Measurements from ENCODE around the gene TPSAB1.

GRCh38 chr16:678765-679123, 1.5 kb upstream of the STUB1 start:
- RRBS, 2 experiments = no CpG with 5 or more reads among the region's 7 CpGs

GRCh38 chr16:683516-684000, 576 bp downstream of the JMJD8 start:
- RRBS, 2 experiments = 8 to 18% methylated on average over 24 to 26 of the region's 40 CpGs

DNA sequence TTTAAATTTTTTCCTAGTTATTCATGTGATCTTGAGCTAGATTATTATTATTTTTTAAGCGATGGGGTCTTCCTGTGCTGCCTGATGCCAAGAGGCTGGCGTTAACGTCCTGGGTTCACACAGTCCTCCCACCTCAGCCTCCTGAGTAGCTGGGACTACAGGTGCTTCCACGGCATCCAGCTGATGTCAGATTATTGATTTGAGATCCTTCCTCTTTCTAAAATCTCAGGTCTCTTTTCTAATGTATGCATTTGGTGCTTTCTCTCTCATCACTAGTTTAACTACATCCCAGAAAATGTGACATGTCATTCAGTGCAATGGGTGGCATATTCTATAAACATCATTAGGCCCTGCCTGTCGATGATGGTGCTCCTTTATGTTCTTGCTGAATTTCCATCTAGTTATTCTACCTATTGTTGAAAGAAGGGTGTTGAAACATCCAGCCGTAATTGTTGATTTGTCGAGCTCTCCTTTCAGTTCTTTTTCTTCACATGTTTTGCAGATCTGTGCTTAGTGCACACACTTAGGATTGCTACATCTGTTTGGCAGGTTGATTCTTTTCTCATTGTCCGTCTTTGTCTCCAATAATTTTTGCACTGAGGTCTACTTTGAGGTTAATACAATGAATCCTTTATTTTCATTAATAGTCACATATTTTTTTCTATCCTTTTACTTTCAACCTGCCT, 63.2 kb upstream of the GNG13 start:
- RRBS, 2 experiments = no CpG with 5 or more reads among the region's 8 CpGs

DNA sequence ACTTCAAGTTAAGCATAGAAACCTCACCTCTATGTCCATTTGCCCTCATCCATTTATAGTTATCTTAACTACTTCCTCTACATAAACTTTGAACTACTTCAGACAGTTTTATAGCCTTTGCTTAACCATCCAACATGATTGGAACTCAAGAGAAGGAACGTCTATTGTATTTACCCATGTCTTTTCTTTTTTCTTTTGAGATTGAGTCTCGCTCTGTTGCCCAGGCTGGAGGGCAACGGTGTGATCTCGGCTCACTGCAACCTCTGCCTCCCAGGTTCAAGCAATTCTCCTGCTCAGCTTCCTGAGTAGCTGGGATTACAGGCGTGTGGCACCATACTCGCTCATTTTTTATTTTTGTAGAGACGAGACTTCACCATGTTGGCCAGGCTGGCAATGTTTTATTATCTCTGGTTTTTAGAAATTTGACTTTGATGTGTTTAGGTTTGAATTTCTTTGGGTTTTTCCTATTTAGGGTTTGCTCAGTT, 64.7 kb upstream of the GNG13 start:
- RRBS, 2 experiments = no CpG with 5 or more reads among the region's 7 CpGs

DNA sequence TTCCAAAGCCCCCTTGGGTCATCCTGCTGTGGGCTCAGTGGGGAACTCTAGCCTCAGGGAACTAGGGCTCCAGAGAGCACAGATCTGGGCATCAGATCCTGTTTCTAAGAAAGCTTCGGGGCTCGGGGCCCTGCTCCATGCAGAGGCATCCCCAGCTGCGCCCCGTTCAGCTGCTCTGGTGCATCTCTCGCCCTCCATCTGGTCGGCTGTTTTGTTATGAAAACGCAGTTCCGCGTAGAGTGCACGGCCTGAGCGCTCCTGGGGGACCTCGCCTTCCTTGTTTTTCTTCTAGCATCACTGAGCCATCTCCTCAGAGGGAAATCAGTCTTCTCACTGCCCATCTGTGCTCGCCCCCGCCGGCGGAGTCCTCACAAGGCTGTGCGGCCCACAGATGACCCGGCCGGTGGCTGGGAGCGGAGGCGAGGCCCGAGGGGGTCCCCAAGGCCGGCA, 72.4 kb upstream of the GNG13 start:
- RRBS, 2 experiments = 89% methylated on average over 7 of the region's 23 CpGs; no CpG with 5 or more reads in 1 of the 2 experiments

DNA sequence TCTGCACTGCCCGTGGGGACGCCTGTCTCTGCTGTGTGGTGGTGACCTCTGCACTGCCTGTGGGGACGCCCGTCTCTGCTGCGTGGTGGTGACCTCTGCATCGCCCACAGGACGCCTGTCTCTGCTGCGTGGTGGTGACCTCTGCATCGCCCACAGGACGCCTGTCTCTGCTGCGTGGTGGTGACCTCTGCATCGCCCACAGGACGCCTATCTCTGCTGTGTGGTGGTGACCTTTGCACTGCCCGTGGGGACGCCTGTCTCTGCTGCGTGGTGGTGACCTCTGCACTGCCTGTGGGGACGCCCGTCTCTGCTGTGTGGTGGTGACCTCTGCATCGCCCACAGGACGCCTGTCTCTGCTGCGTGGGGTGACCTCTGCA, 67.3 kb downstream of the LMF1 start:
- RRBS, 2 experiments = no CpG with 5 or more reads among the region's 21 CpGs

- RRBS, 2 experiments = 85 to 87% methylated on average over 11 to 13 of the region's 34 CpGs
Observed at GRCh38 chr16:972284-973044, 1.7 kb upstream of the LMF1 start.

DNA sequence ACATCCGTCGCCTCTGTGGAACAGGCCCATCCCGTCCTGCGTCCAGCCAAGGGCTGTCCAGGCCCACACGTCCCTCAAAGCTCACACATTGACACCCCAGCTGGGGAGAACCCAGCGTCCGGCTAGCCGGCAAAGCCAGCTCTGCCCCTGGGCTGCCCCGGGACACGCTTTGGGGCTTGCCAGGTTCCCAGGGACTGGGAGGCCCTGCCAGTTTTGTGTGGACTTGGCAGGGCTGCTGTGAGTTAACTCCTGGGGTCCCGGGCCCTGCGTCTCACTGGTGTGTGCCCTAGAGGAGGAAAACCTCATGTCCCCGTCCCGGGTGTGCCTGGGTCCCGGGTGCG, 6.3 kb downstream of the SOX8 start:
- RRBS, 2 experiments = 96 to 97% methylated on average over 6 of the region's 16 CpGs

- RRBS, 2 experiments = 95 to 98% methylated on average over 5 to 6 of the region's 22 CpGs
Observed at GRCh38 chr16:1096279-1096614, 203 bp upstream of the C1QTNF8 start.

GRCh38 chr16:1240439-1240998, at the start of gene TPSAB1:
Gene TPSAB1 (plus strand): TSS chr16:1240705.
- RRBS, 2 experiments = no CpG with 5 or more reads among the region's 23 CpGs

DNA sequence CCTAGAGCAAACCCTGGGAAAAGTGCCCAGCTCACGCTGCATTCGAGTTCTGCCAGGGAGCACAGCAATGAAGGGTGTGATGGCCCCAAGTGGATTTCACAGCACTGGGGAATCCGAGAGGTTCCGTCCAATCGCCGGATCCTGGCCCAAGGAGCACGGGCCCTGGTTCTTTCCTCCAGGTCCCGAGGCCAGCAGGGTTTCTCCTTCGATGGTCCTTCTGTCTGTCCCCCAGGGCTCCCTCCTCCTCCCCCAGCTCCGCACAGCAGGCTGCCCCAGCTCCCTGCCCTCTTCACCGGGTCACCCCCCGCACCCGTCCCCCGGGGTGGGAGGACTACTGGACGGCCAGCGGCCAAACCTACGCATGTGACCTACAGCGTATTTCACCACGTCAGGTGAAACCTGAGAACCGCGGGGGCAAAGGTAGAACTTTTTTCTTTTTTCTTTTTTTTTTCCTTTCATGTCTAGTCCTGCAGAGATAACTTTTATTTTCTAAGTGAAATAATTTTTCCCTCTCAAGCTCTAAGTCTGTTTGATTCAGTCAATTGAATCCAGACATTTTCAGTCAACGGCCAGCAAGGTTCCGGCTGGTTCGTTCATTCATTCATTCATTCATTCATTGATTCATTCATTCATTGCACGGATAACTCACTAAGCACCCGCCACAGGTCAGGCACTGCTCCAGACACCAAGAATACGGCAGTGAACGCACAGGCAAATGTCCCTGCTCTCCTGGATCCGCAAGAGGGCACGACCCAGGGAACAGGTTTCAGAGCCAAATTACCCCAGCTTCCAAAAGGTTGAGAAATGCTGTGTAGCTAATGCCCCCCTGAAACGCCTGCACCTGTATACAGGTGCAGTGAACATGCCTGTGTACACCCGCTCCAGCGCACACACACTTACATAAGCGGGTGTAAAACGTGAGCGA, 9.9 kb upstream of the UBE2I start:
- RRBS, 2 experiments = no CpG with 5 or more reads among the region's 36 CpGs

DNA sequence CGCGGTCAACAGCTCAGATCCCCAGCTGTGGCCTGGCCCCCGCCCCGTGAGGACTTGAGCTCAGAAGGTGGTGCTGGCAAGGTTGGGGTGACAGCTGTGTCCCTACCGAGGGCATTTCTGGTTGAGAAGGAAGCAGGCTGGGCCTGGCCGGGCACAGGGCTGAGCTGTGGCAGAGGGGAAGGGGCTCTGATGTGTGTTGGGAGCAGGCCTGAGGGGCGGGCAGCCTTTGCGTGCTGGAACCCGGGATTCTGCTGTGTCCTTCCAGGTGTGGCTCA, 5.0 kb downstream of the UBE2I start:
- RRBS, 2 experiments = 80 to 85% methylated on average over 2 to 4 of the region's 9 CpGs

- RRBS, 2 experiments = 7 to 11% methylated on average over 18 of the region's 63 CpGs
Observed at GRCh38 chr16:1378686-1379511, 27.2 kb downstream of the GNPTG start.

GRCh38 chr16:1419949-1420561, 492 bp downstream of the UQCC4 start:
- RRBS, 2 experiments = 4% methylated on average over 1 of the region's 31 CpGs

DNA sequence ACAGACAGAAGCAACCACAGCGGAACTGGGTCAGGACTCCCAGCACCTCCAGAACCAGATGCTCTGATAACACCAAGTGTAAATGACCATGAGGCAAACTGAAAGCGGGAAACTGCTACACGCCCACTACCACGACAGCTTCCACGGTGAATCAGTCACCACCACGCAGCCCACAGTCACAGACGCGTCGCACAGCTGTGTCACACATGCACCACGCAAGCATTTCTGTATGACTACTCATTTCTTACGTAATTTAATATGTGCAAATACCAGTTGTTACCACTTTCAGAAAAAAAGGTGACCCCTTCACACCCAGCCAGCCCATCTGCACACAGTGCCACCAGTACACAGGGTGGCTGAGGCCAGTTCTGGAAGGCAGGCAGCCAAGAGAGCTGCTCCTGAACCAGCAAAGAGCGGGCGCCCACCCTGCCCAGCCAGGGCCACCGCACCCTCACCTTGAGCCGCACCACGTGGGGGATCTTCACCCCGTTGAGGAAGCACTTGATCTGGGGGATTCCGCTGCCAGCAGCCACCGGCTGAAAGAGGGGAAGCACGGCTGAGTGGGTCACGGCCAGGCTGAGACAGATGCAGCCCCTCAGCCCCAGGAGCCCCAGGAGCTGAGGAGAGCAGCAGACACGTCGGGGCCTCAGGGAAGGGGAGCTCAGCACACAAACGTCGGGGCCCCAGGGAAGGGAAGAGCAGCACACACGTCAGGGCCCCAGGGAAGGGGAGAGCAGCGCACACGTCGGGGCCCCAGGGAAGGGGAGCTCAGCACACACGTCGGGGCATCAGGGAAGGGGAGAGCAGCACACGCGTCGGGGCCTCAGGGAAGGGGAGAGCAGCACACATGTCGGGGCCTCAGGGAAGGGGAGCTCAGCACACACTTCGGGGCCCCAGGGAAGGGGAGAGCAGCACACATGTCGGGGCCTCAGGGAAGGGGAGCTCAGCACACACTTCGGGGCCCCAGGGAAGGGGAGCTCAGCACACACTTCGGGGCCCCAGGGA, 14.6 kb upstream of the CCDC154 start:
- RRBS, 2 experiments = no CpG with 5 or more reads among the region's 39 CpGs

- RRBS, 2 experiments = no CpG with 5 or more reads among the region's 8 CpGs
Observed at GRCh38 chr16:1650817-1651308, 27.2 kb upstream of the JPT2 start.

GRCh38 chr16:1762199-1763390, 8.7 kb downstream of the NME3 start:
- RRBS, 2 experiments = 84 to 85% methylated on average over 8 to 10 of the region's 51 CpGs

DNA sequence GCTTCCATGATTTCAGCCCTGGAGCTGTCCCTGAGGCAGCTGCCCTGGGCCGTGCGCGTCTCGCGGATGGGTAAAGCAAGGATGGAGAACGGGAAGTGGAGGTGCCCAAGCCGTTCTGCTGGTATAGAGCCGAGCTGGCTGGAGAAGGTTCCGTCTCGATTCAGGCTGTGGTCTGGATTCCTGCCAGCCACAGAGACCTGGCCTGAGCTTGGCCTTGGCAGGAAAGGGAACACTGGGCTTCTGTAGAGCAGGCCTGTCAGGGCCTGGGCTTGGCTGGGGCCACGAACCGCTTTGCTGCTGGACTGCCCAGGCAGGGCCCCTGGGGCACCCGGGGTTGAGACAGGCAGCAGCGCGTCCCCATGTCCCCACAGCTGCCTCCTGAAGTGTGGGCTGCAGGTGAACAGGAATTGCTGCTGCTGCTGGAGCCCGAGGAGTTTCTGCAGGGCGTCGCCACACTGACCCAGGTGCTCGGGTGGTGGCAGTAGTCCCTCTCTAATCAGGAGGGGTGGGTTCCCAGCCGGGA, 1.0 kb upstream of the MRPS34 start:
- RRBS, 2 experiments = no CpG with 5 or more reads among the region's 20 CpGs

DNA sequence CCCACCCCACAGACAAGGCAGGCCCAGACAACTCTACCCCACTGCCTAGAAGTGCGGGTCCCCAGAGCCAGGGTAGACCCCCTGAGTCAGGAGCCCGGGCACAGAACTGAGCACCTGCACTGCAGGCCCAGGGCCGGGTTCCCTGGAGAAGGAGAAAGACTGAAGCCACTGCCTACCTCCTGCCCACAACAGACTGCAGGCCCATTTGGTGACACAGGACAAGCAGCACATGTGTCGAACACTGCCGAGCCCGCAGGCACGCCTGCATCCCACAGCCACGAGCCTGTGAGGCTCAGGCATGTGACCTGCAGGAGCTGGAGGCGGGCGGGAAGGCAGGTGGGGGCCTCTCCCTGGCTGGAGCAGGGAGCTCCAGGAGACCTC, 2.8 kb downstream of the SPSB3 start:
- RRBS, 2 experiments = no CpG with 5 or more reads among the region's 10 CpGs

GRCh38 chr16:1828551-1829634, 1.9 kb downstream of the FAHD1 start:
- RRBS, 2 experiments = no CpG with 5 or more reads among the region's 15 CpGs

Data from NT2/D1 (cell line).